Measurements from ENCODE around the genes DDX54 and LHX5.

GRCh38 chr12:112418701-112418869, 162 bp upstream of the PTPN11 start:
- PRO-cap, 4 experiments, result peak in 4 of 4 experiments; most common minus-strand start chr12:112418835 (in 4)
- RAMPAGE, long total RNA, 4 experiments, result no peak in any of the 4 experiments

DNA sequence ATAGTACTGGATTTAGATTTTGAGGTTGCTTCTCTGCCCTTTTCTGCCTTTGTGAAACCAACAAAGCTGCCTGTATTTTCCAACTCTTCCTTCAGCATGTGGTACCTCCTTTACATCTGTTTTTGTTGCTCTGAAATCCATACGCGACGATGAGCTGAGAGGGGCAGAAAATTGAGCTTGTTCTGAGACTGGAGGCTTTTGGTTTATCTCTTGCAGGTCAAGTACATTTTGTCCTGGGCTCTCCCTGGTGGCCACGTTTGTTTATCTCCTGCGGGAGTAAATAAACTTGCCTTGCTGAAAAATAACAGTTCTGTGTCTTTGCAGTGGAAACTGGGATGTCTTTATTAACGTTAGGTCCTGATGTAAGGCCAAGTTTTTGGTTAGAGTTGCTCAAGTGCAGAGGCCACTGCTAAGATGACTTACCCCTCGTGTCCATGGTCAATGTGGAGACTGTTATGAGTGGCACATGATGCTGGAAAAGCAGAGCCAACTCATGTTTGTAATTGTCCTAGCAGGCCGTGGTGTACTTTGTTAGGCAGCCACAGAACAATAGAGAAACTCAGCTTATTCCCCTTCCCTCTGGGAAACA, 3.7 kb downstream of the PTPN11 start:
- PRO-cap, 4 experiments, result no peak in any of the 4 experiments
- RAMPAGE, long total RNA, 4 experiments, result no peak in any of the 4 experiments

- PRO-cap, 4 experiments, result no peak in any of the 4 experiments
- RAMPAGE, long total RNA, 4 experiments, result no peak in any of the 4 experiments
These were observed 12.1 kb downstream of the RPH3A start for GRCh38 chr12:112803669-112804045.

GRCh38 chr12:112887550-112888107, 19.1 kb upstream of the OAS1 start:
- PRO-cap, 4 experiments, result no peak in any of the 4 experiments
- RAMPAGE, long total RNA, 4 experiments, result start-site peak on the plus strand in 4 of 4 experiments, at chr12:112887761-112887825 at its widest, 6 to 22 reads per replicate

- PRO-cap, 4 experiments, result no peak in any of the 4 experiments
- RAMPAGE, long total RNA, 4 experiments, result no peak in any of the 4 experiments
These were observed 4.2 kb downstream of the OAS1 start for GRCh38 chr12:112910776-112911510.

DNA sequence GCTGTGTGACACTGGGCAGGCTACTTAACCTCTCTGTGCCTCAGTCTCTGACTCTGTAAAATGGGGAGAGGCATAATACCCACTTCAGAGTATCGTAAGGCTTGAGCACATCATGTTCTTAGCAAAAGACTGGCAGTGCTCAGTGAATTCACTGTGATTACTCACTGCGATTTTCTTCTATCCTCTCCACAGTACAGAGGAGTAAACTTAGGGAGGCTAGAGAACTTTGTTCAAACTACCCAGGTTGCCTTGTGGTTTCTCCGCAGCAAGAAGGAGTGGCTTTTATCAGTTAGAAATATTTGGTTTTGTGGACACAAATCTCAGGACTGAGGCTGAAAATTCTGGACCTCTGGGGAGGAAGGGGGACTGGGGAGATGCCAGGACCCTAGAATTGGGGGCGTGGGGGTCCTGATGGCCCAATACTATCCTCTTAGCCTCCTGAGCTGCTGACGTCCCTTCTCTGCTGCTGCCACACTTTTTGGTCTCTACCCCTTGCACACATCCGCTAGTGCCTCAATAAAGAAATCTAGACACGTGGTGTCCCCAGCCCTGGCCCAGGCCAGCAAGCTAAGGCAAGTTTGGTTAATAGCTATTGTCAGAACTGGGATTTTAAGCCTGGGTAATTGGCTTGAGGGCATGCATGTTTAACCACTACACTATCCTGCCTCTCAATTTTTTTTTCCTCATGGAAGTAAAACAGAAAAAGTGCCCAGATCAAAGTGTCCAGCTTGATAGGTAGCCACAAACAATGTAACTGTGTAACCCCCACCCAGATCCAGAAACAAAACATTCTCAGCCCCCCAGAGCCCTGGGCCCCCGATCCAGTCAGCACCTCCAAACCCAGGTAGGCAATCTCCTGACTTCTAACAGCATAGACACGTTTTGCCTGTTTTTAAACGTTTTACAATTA, 882 bp downstream of the OAS2 start:
- PRO-cap, 4 experiments, result peak in 4 of 4 experiments; most common plus-strand start position 87 of the sequence (in 1); most common minus-strand start position 487 of the sequence (in 4)
- RAMPAGE, long total RNA, 4 experiments, result no peak in any of the 4 experiments

DNA sequence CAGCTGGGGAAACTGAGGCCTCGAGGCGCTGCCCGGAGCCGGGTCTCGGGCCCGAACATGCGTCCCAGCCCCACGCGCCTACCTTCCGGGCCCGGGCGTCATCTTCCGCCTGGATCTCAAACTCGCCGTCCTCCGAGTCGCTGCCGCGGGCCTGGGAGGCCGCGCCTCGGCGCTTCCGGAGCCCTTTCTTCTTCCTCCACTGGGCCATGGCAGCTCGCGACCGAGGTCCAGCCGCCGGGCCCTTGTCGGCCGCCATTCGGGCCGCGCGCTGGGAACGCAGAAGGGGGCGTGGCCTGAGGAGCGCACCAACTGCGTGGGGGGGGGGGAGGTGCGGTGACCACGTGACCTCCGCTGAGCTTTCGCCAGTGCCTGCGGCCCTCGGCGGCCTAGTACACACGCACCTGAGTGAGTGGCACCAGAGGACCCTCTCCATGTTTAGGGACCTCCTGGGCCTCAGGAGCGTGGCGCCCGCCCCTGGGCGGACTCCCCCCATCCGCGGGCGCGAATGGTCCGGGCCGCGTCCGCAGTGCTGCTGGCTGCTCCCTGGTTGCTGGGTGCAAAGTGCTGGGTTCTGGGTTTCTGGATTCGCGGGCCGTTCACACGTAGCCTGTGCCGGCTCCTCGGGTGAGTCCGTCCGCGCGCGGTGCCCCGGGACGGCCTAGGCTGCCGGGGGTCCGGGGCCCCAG, at the start of gene DDX54:
Gene DDX54, minus strand, starts transcription at position 283 of the 686 bp plus-strand sequence.
- PRO-cap, 4 experiments, result peak in 4 of 4 experiments; most common plus-strand start position 526 of the sequence (in 2); most common minus-strand start position 240 of the sequence (in 2)
- RAMPAGE, long total RNA, 4 experiments, result start-site peak on the plus strand in 3 of 4 experiments, centred at positions 363 to 568 of the sequence, 11 to 36 reads per replicate; start-site peak on the minus strand in 4 of 4 experiments, centred at positions 259 to 269 of the sequence, 227 to 373 reads per replicate

GRCh38 chr12:113185882-113186394, 417 bp downstream of the RITA1 start:
- PRO-cap, 4 experiments, result peak in 1 of 4 experiments; most common minus-strand start chr12:113186161 (in 1)
- RAMPAGE, long total RNA, 4 experiments, result no peak in any of the 4 experiments

- PRO-cap, 4 experiments, result no peak in any of the 4 experiments
- RAMPAGE, long total RNA, 4 experiments, result no peak in any of the 4 experiments
These were observed 10.3 kb downstream of the TPCN1 start for GRCh38 chr12:113231388-113232117.

- PRO-cap, 4 experiments, result no peak in any of the 4 experiments
- RAMPAGE, long total RNA, 4 experiments, result no peak in any of the 4 experiments
These were observed 20.1 kb downstream of the TPCN1 start for GRCh38 chr12:113241222-113241848.

- PRO-cap, 4 experiments, result no peak in any of the 4 experiments
- RAMPAGE, long total RNA, 4 experiments, result no peak in any of the 4 experiments
These were observed 20.7 kb downstream of the TPCN1 start for GRCh38 chr12:113241849-113242479.

DNA sequence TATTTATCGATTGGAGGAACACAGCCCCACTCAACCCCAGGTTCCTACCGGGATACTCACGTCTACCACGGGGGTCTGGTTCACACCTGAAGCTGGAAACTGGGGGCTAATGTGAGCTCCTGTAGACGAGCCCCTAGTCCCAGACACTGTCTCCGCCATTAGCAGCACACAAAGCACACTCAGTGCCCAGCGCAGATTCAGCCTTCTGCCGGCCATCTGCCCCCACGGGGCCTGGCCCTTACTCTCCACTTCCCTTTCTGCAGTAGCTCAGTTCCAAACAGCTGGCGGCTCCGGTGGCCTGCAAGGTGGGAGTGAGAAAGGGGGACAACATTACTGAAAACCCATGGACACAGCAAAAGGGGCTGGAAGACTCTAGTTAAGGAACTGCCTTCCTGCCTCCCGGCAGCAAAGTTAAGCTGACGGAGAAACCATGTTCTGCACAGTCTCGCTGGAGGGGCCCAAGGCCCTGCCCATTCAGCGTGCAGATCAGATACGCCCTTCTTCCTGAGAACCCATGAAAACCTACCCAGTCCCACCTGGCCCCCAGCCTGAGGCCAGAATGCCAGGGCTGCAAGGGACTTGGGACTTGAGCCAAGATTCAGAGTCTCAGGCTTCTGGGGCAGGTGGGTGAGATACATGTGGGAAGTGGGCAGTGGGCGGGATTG, 2.1 kb downstream of the SLC8B1 start:
- PRO-cap, 4 experiments, result peak in 3 of 4 experiments; most common plus-strand start position 270 of the sequence (in 3)
- RAMPAGE, long total RNA, 4 experiments, result no peak in any of the 4 experiments

GRCh38 chr12:113374788-113375102, 16.4 kb downstream of the PLBD2 start:
- PRO-cap, 4 experiments, result no peak in any of the 4 experiments
- RAMPAGE, long total RNA, 4 experiments, result no peak in any of the 4 experiments

- PRO-cap, 4 experiments, result no peak in any of the 4 experiments
- RAMPAGE, long total RNA, 4 experiments, result no peak in any of the 4 experiments
These were observed 3.7 kb downstream of the LHX5 start for GRCh38 chr12:113467821-113468435.

DNA sequence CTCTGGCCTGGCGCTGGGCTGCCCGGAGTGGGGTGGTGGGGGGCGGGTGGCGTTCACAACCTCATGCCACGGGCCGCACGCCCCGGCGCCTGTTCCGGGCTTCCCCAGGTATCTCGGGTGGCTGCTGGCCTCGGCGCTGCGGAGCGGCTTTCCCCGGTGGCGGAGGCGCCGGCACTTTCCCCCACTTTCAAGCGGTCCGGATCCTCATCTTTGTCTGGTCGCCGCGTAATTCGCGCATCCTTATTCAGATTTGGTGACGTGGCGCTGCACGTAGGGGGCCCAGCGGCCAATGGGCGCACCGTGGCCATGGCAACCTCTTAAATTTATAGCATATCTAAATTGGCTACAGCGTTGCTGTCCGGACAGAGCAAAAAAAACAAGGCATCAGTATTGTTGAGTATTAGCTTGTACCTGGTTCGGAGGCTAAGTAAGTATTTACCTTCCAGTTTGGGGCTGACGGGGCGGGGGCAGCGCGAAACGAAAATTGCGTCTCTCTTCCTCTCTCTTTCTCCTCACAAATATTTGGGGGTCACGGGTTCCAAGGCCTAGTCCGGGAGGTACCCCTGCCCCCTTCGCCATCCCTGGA, at the start of gene LHX5:
Gene LHX5, minus strand, starts transcription at position 216 of the 586 bp plus-strand sequence.
- PRO-cap, 4 experiments, result no peak in any of the 4 experiments
- RAMPAGE, long total RNA, 4 experiments, result no peak in any of the 4 experiments

DNA sequence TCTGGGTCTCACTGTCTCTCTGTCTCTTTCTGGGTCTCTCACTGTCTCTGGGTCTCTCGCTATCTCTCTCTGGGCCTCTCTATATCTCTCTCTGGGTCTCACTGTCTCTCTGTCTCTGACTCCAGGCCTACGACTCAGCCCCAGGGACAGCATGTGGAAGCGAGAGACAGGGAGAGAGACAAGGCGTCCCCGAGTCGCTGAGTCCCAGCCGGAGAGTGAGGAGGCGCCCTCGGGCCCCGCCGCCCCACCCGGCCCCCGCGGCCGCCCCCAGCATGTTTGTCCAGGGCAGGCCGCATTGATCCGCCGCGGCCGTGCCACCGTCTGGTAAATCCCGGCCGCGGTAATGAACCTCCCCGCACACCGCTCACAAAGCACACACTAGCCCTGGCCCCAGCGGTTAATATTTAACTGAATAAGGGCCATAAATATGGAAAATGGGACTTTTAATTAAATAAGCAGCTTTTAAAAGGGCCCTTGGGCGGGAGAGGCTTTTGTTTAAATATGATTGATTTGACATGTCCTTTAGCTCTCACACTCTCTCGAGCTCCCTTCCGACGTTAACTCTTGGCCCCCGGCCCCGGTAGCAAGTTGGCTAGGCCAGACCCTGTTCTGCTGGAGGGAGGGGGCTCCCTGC, 200.1 kb downstream of the RBM19 start:
- PRO-cap, 4 experiments, result no peak in any of the 4 experiments
- RAMPAGE, long total RNA, 4 experiments, result no peak in any of the 4 experiments

- PRO-cap, 4 experiments, result no peak in any of the 4 experiments
- RAMPAGE, long total RNA, 4 experiments, result no peak in any of the 4 experiments
These were observed 74.3 kb upstream of the TBX5 start for GRCh38 chr12:114480254-114480713.

- PRO-cap, 4 experiments, result no peak in any of the 4 experiments
- RAMPAGE, long total RNA, 4 experiments, result no peak in any of the 4 experiments
These were observed 103.7 kb downstream of the TBX3 start for GRCh38 chr12:114580327-114580711.

DNA sequence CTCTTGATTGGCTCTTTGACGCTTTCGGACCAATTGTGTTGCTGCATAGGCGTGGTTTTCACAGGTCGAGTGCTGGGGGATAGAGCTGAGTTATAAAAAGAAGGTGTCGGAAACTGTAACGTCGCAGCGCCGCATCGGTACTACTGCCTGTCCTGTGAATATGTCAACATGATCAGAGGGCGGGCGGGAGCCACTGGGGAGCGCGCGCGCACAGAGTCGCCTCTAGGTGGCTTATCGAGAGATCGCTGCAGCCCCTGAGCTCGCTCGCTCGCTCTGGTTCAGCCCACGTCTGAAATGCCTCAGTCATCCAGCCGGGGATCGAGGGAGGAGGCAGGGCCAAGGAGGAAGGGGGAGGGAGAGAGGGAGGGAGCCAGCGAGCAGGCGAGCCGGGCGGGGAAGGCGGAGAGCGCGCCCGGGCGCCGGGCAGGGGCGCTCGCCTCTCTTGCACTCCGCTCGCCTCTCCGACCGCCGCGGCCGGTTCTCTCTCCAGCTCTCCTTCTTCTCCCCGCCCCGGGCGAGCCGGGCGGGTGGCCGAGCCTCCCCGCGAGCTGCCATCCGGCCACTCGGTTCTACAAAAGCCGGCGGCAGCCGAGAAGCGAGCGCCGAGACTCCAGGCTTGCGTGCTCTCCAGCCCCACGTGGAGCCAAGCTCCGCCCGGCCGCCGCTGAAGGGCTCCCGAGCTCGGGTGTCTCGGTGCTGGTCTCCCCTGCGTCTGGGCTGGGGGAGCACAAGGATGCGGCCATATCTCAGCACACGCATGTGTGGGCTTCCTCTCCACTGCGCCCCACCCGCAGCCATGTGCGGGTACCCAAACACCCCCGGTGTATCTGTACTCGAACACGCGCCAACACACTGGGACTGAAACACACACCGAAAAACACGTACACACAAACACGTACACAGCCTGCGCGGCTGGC, 513 bp upstream of the TBX3 start:
- PRO-cap, 4 experiments, result peak in 4 of 4 experiments; most common plus-strand start position 175 of the sequence (in 3); most common minus-strand start position 291 of the sequence (in 4)
- RAMPAGE, long total RNA, 4 experiments, result no peak in any of the 4 experiments

GRCh38 chr12:114686886-114687535, 3.0 kb upstream of the TBX3 start:
- PRO-cap, 4 experiments, result no peak in any of the 4 experiments
- RAMPAGE, long total RNA, 4 experiments, result no peak in any of the 4 experiments